H1 (cell line): ENCODE measurements around the genes USP15 and DPY19L2.

DNA sequence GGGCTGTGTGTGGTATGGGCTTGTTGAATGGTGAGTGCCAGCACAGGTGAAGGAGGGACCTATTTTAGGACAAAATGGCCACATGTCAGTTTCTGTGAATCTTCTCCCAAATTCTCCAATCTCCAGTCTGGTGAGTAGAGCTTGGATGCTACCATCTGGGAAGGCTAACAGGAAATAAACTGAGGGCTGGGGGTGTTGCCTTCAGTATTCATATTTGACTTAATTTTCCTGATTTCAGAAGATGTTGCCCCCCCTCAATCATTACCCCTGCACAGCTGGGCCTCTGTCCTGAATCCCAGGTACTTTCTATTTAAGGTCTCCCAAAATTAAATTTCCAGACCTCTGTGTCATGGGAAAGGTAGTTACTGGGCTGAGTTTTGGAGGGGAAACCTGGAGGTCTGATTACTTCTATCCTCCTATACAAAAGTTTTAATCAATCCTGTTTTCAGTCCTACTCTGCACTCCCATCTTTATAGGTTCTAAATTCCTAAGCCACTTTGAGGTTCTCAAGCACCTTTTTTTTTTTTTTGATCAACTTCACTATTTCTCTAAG, 20.5 kb downstream of the LRIG3 start:
CAGE:
- cytosol, long polyA plus RNA: no peak
- long polyA plus RNA: no peak
- nucleus, long polyA plus RNA: no peak

GRCh38 chr12:58915286-58916168, 4.8 kb downstream of the LRIG3 start:
- RRBS: no CpG with 5 or more reads among the region's 6 CpGs
CAGE:
- cytosol, long polyA plus RNA: no peak
- long polyA plus RNA: no peak
- nucleus, long polyA plus RNA: start-site peak on the minus strand at chr12:58915298-58915441, 6 reads

DNA sequence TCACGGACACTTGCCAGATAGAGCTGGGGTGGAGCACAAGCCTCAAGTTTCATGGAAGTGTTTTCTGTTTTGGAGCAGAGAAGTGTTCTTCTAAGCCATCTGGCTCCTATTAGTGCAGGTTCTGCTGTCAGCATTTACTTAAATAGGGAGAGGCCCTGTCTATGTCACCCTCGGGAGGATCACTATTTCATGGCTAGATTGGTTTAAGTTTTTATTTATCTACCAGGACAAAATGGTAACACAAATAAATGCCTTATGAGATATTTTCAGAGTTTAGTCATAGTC, 85.3 kb upstream of the LRIG3 start:
- RRBS: no CpG with 5 or more reads among the region's 2 CpGs
CAGE:
- cytosol, long polyA plus RNA: no peak
- long polyA plus RNA: no peak
- nucleus, long polyA plus RNA: no peak

DNA sequence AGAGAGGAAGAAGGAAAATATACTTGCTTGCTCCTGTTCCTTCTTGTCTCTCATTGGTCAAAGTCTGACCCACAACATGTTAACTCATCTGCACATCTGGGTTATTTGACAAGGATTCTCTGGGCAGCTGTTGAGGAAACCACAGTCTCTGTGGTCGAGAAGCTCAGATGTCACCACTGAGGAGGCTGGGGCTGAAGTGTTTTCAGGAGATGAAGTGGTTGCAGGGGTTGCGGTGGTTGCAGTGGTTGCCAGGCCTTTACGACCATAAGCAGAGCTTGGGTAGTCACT, 265.0 kb upstream of the LRIG3 start:
- RRBS: no CpG with 5 or more reads among the region's 3 CpGs
CAGE:
- cytosol, long polyA plus RNA: no peak
- long polyA plus RNA: no peak
- nucleus, long polyA plus RNA: no peak

- RRBS: no CpG with 5 or more reads among the region's 4 CpGs
CAGE:
- cytosol, long polyA plus RNA: no peak
- long polyA plus RNA: no peak
- nucleus, long polyA plus RNA: no peak
Measured at GRCh38 chr12:59664597-59665016, 68.8 kb downstream of the SLC16A7 start.

- RRBS: 0% methylated on average over 8 of the region's 65 CpGs
CAGE:
- cytosol, long polyA plus RNA: start-site peak on the plus strand at chr12:62260403-62260407, 240 reads
- long polyA plus RNA: start-site peak on the plus strand at chr12:62260403-62260411, 232 and 284 reads in 2 replicates
- nucleus, long polyA plus RNA: start-site peak on the minus strand at chr12:62260124-62260176, 24 reads; start-site peak on the plus strand at chr12:62260380-62260408, 590 reads
Measured at GRCh38 chr12:62259606-62260575, at the start of gene USP15. Gene USP15 (plus strand): TSS chr12:62260404.

DNA sequence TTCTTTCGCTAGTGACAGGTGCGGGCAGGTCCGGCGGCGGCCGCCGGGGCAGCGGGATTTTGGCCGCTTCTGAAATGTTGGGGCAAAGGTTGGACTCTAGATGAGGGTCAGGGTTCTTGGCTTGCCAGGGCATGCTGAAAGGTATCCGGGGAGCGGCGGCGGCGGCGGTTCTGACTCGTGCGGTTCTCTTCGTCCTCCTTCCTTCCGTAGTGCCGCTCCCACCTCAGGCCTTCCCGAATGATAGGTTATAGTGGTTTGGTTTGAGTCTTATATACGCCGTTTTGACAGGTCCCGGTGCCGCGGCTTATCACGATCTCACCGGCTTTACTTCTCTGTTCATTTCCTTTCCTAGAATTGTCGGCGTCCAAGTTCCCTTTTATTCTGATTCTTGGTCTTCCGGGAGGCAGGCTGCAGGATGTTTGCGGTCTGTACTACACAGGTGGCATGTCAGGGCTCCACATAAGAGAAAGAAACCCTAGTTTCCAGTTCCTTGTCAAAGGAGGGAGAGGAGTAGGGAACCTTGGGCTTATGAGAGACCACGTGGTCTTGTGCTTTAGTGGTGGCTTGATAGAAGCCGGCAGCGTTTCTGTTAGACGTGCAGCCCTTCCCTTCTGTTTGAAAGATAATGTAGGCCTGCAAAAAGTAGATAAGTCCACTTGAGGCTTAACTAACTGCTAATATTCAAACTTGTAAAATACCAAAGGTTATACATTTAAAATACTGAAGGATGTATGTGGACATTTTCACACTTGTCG, 549 bp downstream of the USP15 start:
- RRBS: under 1% methylated on average over 4 of the region's 37 CpGs
CAGE:
- cytosol, long polyA plus RNA: no peak
- long polyA plus RNA: no peak
- nucleus, long polyA plus RNA: no peak

- RRBS: no CpG with 5 or more reads among the region's 3 CpGs
CAGE:
- cytosol, long polyA plus RNA: no peak
- long polyA plus RNA: no peak
- nucleus, long polyA plus RNA: no peak
Measured at GRCh38 chr12:62604618-62604894, 137.9 kb downstream of the MON2 start.

GRCh38 chr12:62631233-62632417, 165.0 kb downstream of the MON2 start:
- RRBS: under 1% methylated on average over 4 of the region's 60 CpGs
CAGE:
- cytosol, long polyA plus RNA: no peak
- long polyA plus RNA: no peak
- nucleus, long polyA plus RNA: no peak

DNA sequence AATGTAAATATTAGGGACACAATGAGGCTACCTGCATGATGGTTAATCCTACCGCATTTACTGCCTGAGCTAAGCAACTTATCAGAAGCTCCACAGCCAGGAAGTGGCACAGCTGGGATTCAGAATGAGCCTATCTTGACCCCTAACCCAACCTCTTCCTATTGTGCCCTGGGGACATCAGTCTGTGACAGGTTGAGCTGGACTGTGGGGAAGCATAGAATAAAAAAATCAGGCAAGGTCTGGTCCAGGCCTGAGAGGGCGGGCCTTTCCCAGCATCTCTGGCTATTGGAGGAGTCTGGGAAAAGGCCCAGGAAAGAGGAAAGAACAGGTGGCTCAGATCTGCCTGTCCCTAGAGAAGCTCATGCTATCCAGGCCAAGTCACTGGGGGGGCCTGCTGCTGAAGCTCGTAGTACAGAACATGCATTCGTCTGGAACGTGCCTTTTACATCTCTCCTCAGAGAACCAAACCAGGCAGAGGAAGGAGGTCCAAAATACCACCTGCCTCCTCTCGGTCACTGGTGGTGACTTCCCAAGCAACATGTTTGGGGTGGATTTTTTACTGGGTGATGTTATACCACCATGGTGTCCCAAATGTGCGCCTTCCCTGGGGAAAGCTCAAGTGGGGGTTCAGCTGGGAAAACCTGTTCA, 100.5 kb downstream of the PPM1H start:
- RRBS: no CpG with 5 or more reads among the region's 7 CpGs
CAGE:
- cytosol, long polyA plus RNA: no peak
- long polyA plus RNA: no peak
- nucleus, long polyA plus RNA: no peak

GRCh38 chr12:62850459-62851157, 84.3 kb downstream of the PPM1H start:
- RRBS: no CpG with 5 or more reads among the region's 4 CpGs
CAGE:
- cytosol, long polyA plus RNA: no peak
- long polyA plus RNA: no peak
- nucleus, long polyA plus RNA: no peak

GRCh38 chr12:62934223-62934814, 631 bp downstream of the PPM1H start:
- RRBS: under 1% methylated on average over 25 of the region's 50 CpGs
CAGE:
- cytosol, long polyA plus RNA: no peak
- long polyA plus RNA: no peak
- nucleus, long polyA plus RNA: no peak

DNA sequence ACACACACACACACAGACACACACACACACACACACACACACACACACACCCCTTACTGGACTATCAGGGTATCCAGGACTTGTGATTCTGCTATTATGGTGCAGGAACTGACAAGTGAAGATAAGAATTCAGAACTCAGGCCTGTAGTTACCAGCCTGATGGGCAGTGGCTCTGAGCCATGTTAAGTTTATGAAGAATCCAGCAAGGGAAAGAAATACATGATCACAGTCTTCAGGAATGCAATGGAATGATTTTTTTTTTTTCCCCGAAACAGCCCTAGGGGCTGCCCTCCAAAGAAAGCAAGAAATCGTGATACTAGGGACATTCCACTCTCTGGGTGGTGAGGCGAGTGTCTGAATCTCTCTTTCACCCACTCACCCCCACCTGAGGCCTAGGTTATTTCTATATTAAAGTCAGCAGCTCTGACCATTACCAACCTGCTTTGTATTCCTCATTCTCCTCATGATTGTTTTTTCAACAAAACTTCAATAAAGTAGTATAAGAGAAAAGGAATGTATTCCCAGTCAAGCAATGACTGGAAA, 105.8 kb downstream of the AVPR1A start:
- RRBS: no CpG with 5 or more reads among the region's 3 CpGs
CAGE:
- cytosol, long polyA plus RNA: no peak
- long polyA plus RNA: no peak
- nucleus, long polyA plus RNA: no peak

DNA sequence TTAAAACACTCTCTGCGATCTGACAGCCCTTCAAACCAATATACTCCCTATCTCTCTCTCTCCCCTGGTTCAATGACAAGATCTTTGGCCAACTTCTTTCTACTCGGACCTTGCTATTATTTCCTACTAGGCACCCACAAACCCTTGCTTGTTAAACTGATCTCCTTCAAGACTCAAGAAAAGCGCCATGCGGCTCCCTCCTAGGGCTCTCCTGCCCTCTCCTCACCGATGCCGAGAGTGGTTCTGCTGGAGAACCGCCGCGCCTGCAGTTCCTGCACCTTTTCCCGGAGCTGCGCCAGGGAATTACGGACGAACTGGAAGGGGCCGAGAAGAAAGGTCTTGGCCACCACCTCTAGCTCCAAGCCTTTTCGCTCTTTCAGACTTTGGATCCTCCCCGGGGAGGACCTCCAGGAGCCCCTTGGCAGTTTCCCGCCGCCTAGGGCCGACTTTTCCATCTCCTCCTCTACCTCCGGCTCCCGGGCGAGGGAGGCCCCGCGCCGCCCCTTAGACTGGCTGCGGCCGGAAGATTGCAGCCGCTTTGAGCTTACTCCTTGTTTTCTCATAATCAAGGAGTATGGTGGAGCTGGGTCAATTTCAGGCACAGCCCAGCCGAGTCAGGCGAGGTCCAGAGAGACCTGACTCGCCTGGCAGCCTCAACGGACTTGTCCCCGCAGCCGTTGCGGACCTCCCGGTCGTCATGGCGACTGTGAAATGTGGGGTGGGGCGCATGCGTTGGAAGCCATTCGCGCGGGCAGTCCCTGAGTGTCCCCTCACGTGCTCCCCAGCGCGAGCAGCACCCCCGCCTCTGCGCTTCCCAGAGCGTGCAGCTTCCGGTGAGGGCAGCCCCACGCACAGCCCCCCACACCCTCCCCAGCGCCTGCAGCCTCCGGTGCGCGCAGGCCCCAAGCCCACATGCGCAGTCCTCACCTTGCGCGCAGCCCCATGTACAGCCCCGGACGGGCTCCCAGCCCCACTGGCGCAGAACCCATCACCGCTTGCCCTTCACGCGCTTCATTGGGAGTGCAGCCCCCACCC, at the start of gene DPY19L2:
DPY19L2 (minus strand) TSS at position 663 of the 1,035 bp plus-strand sequence.
- RRBS: 1% methylated on average over 19 of the region's 64 CpGs
CAGE:
- cytosol, long polyA plus RNA: no peak
- long polyA plus RNA: no peak
- nucleus, long polyA plus RNA: no peak

DNA sequence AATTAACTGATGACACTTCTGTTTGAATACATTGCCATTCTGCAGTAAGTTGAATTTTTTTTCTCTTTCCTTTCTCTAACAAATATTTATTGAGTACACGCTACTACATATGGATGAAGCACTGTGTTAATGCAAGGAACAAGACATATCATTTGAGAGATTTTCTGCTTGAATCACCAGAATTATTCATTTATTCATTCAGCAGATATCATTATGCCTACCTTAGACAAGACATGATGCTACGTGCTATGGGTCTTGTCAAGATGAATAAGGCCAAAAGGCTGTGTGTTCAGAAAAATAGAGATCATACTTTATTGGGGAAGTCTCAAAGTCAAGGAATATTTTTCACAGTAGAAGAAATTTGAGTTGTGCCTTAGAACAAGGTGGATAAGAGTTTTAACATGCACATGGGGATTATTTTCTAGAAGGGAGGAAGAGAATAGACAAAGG, 86.9 kb downstream of the SRGAP1 start:
- RRBS: no CpG with 5 or more reads among the region's 2 CpGs
CAGE:
- cytosol, long polyA plus RNA: no peak
- long polyA plus RNA: no peak
- nucleus, long polyA plus RNA: no peak

GRCh38 chr12:64064941-64065367, 157.1 kb downstream of the KICS2 start:
- RRBS: no CpG with 5 or more reads among the region's 7 CpGs
CAGE:
- cytosol, long polyA plus RNA: no peak
- long polyA plus RNA: no peak
- nucleus, long polyA plus RNA: no peak

- RRBS: no CpG with 5 or more reads among the region's 11 CpGs
CAGE:
- cytosol, long polyA plus RNA: no peak
- long polyA plus RNA: no peak
- nucleus, long polyA plus RNA: no peak
Measured at GRCh38 chr12:64088360-64089165, 133.5 kb downstream of the KICS2 start.

GRCh38 chr12:64456108-64456516, 4.2 kb downstream of the TBK1 start:
CAGE:
- cytosol, long polyA plus RNA: no peak
- long polyA plus RNA: no peak
- nucleus, long polyA plus RNA: no peak

DNA sequence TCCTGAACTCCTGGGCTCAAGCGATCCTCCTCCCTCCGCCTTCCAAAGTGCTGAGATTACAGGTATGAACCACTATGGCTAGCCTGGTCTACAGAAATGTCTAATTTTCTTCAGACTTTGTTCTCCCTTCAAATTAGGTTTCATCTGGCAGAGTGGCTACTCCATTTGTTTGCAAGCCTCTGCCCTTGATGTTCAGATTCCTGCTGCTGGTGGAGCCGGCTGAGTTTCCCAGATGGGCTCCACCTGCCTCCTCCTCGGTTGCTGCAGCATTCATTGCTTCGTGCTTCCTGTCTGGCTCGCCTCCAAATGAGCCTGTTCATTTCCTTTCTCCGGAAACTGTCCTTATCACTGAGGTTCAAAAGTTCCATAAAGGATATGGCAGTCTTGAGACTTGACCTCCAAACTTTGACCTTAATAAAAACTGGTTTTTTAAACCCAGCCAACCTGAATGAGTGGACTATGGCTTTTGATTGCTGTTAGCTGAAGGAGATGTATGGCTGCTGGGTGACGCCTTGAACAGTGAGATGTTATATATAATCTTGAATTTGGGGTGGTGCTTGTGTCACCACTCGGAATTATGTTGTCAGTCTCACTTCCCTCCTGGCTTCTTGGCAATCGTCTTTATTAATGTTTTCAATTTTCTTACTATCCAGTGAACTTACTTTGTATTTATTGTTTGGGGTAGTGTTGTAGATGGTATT, 62.6 kb downstream of the RASSF3 start:
- RRBS: 67% methylated on average over 2 of the region's 10 CpGs
CAGE:
- cytosol, long polyA plus RNA: no peak
- long polyA plus RNA: no peak
- nucleus, long polyA plus RNA: no peak

DNA sequence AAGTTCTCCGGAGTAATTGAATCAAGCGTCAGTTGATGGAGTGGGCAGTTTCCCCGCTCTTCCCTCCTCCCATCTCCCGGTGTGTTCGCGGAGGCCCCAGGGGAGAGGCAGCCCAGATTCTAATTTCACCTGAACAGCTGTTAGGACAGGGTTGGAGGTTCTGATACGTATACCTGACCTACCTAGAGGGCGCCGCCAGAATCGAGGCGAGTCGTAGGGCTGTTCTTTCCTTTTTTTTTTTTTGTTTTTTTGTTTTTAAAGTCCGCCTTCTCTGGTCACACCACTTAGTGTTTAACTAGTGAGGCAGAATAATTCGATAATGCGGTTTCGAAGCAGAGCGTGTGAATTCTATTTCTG, 22.2 kb upstream of the GNS start:
- RRBS: 3% methylated on average over 4 of the region's 17 CpGs
CAGE:
- cytosol, long polyA plus RNA: no peak
- long polyA plus RNA: no peak
- nucleus, long polyA plus RNA: no peak